B cell (primary cell): Measurements from ENCODE around the genes PPP4R3A, TC2N and ATXN3.

- PRO-cap = no peak
- CAGE, long polyA plus RNA = no peak
These were observed 25.5 kb downstream of the GPR68 start for GRCh38 chr14:91218987-91219388.

DNA sequence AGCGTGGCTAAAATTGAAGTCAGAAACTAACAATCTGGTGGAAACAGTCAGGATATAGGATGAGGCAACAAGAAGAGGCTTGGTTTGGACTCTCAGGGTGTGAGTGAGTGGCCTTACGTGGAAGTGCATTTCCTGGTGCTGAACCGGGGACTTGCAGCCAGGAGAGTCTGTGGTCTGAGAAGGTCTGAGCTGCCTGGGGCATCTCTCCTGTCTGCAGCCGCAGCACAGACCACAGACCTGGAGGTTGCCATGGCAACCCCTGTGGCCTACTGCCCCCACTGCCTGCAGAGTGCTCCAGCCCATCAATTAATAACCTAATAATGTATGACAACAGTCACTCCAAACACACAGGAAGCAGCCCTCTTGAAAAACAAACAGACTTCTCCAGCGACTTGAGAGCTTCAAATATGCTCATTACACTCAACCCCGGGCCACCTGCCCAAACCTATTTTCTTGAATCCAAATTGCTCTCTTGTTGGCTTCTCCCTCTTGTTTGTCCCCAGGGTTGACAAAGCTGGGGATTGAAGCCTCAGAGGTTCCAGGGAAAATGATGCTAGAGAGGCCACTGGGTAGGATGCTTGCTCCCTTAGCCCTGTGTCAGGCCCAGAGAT lies 5.7 kb upstream of the GPR68 start:
- PRO-cap = no peak
- CAGE, long polyA plus RNA = no peak

GRCh38 chr14:91252685-91253801 lies 8.5 kb upstream of the GPR68 start:
- PRO-cap = unidirectional peak, plus-strand start at chr14:91253236
- CAGE, long polyA plus RNA = no peak

DNA sequence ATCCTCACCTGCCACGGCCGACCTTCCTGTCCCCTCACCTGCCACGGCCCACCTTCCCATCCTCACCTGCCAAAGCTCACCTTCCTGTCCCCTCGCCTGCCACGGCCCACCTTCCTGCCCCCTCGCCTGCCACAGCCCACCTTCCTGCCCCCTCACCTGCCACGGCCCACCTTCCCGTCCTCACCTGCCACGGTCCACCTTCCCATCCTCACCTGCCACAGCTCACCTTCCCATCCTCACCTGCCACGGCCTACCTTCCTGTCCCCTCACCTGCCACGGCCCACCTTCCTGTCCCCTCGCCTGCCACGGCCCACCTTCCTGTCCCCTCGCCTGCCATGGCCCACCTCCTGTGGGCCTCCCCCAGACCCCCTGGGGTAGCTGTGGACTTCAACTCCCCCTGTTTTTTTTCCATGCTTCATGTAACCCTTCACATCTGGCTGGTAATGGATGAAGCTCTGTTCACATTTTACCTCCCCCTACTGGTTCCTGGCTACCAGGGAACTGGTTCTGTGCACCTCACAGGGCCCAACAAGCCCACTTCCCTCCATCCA lies 48.8 kb upstream of the GPR68 start:
- PRO-cap = no peak
- CAGE, long polyA plus RNA = no peak

GRCh38 chr14:91317471-91318123 lies 73.1 kb upstream of the GPR68 start:
- PRO-cap = no peak
- CAGE, long polyA plus RNA = no peak

GRCh38 chr14:91367074-91368089 lies 50.2 kb downstream of the CCDC88C start:
- PRO-cap = bidirectional peak, plus-strand start at chr14:91367532, minus-strand start at chr14:91367195; bidirectional peak, plus-strand start at chr14:91367814, minus-strand start at chr14:91367807
- CAGE, long polyA plus RNA = no peak

GRCh38 chr14:91374390-91375360 lies 42.9 kb downstream of the CCDC88C start:
- PRO-cap = no peak
- CAGE, long polyA plus RNA = no peak

DNA sequence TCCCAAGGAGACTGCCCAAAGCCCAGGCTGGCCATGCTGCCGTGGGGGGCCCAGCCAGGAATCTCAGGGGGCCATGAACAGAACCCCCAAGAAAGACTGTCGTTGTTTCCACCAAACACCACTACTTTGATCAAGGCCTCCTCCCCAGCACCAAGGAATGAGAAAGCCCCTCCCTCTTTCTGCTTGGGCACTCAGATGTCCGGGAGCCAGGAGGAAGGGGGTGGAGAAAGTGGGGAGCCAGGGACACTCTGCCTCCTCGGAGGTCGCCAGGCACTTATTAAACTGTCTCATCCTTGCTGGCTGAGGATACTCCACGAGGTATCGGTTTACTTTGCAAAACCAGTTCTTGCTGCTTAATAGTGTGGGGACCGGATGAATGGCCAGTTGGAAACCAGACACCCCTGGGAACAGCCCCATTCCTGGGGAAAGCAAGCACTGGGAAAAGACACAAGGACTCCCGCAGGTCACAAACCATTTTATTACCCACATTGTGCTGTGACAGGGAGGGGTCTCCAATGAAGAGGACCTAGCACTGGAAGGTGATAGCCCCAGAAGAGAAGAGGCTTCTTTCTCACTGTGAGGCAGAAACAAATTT lies 34.2 kb downstream of the CCDC88C start:
- PRO-cap = no peak
- CAGE, long polyA plus RNA = no peak

GRCh38 chr14:91397878-91398523 lies 19.6 kb downstream of the CCDC88C start:
- PRO-cap = no peak
- CAGE, long polyA plus RNA = no peak

DNA sequence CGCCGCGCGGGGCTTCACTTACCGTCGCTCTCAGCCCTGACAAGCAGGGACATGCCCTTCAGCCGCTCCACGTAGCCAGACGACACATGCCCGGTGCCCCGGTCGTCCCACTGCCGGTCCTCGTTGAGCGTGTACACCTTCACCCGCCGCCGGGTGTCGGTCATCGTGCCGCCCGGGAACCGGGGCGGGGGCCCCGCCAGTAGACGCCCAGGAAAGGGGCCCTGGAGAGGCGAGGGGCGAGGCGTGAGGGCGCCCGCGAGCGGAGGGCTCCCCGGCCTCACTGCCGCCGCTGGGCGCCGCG lies 676 bp downstream of the PPP4R3A start:
- PRO-cap = bidirectional peak, plus-strand start at position 280 of the sequence, minus-strand start at position 112 of the sequence
- CAGE, long polyA plus RNA = no peak

GRCh38 chr14:91509785-91510733 lies at the start of gene PPP4R3A:
PPP4R3A (minus strand) TSS chr14:91510310.
- PRO-cap = bidirectional peak, plus-strand start at chr14:91510684, minus-strand start at chr14:91510287
- CAGE, long polyA plus RNA = start-site peak on the minus strand at chr14:91510256-91510305, 91 and 299 reads in 2 replicates; start-site peak on the minus strand at chr14:91510485-91510526, 38 and 80 reads in 2 replicates

GRCh38 chr14:91785077-91785461 lies 53.2 kb upstream of the CATSPERB start:
- PRO-cap = no peak
- CAGE, long polyA plus RNA = no peak

DNA sequence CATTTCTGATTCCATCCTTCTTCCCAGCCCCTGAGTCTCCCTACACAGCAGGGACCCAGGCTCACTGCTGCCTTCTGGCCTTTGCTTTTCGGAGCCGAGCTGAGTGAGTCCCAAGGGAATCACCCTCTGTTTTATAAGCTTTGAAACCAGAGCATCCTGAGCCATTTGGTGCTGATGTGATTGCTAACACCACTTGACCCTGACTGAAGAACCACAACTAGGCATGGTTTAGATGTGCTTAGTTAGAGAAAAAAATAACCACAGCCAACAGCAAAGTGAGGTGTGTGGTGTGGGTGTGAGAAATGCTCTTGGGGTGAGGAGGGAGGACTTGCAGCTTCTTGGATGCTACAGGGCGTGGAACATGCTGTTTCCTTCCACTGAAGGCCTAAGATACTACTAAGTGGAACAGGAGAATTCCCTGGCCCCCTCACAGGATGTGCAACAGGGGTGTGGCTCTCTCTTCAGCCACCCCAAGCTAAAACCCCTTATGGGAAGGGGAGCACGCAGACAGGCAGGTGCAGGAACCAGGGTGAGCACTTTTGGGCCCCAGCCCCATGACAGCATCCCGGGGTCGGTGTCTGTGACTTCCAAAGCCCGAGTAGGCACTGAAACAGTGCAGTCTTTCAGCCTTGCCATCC lies at the start of gene TC2N:
TSS of gene TC2N (minus strand) at position 205 of the 638 bp plus-strand sequence.
- PRO-cap = no peak
- CAGE, long polyA plus RNA = no peak

DNA sequence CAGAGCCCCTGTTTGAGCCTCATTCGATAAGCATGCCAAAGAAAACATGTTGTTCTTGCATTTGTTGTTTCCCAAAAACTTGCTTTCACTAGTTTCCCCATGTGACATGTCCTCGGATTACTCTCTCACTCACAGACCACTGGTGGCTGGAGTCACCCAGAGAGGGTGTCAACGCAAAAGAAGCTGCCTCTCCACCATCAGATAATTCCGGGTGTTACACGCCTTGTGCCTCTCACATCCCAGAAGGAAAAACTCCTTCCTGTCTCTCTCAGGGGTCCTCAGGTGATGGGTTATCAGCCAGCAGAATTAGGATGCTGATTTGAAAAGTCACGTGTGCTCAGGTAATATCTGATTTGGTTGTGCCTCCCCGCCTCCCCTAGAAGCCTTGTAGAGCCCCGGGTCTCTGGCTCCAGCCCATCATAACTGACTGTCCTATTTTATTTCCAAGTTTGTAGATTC lies 16.6 kb upstream of the TC2N start:
- PRO-cap = no peak
- CAGE, long polyA plus RNA = no peak

DNA sequence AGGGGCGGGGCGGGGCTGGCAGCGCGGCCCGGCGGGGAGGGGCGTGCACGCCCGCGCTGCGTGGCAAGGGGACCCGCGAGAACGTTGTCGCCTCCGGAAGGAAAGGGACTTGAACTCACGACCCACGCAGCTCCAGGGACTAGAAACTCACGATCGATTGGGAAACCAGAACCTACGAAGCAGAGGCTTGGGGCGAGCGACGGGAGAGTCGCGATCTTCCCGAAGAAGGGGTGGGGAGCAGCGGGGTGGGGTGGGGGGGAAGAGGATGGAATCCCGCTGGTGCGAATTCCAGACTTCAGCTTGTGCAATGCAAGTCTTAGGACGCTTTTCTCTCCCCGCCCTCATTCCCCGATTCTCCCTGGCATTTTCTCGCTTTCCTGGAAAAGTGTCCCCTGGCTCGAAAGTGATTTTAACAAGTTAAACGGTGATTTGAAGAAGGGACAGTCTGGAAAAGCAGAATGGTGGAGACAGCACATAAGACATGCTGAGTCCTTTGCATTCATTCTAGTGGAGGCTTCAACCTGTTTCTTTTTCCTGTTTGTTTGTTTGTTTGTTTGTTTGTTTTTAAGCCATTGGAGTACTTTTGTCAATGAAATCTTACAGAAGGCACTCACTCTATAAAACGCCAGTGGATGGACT lies 384 bp upstream of the FBLN5 start:
- PRO-cap = no peak
- CAGE, long polyA plus RNA = no peak

DNA sequence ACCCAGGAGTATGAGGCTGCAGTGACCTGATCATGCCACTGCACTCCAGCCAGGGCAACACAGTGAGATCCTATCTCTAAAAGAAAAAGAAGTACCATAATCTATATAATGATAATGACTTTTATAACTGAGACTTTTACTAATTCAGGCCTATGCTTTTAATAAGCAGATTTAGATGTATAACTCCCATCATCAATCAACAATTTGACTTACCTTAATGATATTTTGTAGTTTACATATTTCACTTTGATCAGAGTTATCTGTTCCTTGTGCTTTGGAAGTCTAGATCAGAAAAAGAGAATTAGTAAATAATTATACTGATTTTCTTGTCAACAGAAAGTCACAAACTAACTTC lies 22.4 kb downstream of the TRIP11 start:
- PRO-cap = no peak
- CAGE, long polyA plus RNA = no peak

DNA sequence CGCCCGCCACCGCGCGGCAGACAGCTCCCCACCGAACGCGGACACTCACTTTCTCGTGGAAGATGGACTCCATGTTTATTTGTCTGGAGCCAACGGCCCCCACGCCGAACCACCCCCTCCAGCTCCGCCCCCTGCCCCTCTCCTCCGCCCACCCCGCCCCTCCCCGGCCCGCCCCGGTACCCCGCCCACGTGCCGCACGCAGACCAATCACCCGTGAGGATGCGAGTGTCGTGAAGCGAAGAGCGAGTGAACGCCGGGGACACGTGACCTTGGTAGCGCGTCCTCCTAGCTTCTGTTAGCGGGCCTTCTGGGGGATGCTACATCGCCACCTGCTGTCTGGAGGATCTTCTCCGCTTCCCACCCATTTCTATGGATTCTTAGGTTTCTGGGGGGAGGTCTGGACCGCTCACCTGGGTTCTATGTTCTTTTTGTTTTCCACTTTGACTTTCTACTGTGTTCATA lies at the start of gene ATXN3:
TSS of gene ATXN3 (minus strand) at position 103 of the 462 bp plus-strand sequence.
- PRO-cap = bidirectional peak, plus-strand start at position 301 of the sequence, minus-strand start at position 103 of the sequence
- CAGE, long polyA plus RNA = start-site peak on the minus strand centred at position 90 of the sequence, 28 bp wide, 266 and 193 reads in 2 replicates

GRCh38 chr14:92400904-92401166 lies 77.9 kb downstream of the SLC24A4 start:
- PRO-cap = no peak
- CAGE, long polyA plus RNA = no peak

GRCh38 chr14:92408853-92409552 lies 86.0 kb downstream of the SLC24A4 start:
- PRO-cap = no peak
- CAGE, long polyA plus RNA = no peak

- PRO-cap = no peak
- CAGE, long polyA plus RNA = no peak
These were observed 50.4 kb upstream of the RIN3 start for GRCh38 chr14:92463245-92463595.